Pulmonary lymph node (tissue), 1 donor: Measurements from ENCODE around the genes C1orf216 and TEKT2.

GRCh38 chr1:33431163-33431377 lies 175 bp upstream of the PHC2 start:
- PRO-cap, result no peak

DNA sequence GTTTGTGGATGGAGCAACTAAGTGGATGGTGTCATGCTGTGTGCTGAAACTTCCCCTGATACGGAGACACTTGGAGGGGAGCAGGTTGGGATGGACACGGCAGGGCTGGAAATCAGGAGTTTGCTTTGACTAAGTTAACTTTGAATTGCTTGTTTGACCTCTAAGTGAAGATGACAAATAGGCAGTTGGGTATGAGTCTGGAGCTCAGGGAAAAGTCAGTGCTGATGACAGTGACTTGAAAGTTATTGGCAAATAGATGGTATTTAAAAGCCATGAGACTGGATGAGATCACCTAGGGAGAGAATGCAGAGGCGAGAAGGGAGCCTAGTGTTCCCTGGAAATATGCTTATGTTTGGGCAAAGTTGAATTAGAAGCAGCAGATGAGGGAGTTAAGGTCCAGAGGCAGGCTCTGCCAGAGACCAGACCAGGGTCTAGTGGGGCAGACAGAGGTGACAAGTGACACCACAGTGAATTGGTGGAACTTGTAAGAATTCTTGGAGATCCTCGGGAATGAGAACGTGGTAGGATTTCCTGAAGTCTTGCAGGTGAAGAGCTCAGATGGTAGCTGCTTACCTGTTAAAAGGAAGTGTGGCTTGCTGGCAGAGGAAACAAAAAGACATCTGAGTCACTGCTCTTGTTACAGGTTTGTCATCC lies 12.6 kb upstream of the ZSCAN20 start:
- PRO-cap, result no peak

GRCh38 chr1:33461473-33461775 lies 11.0 kb upstream of the ZSCAN20 start:
- PRO-cap, result no peak

- PRO-cap, result no peak
Observed at GRCh38 chr1:34682541-34682846, 72.4 kb upstream of the GJB5 start.

DNA sequence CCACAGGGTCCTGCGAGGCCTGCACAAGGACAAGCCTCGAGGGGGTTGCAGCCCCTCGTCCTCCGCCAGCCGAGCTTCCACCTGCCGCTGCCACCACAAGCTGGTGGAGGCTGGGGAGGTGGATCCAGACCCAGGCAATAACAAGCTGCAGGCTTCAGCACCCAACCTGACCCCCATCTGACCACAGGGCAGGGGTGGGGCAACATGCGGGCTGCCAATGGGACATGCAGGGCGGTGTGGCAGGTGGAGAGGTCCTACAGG lies 4.3 kb downstream of the GJB3 start:
- PRO-cap, result no peak

DNA sequence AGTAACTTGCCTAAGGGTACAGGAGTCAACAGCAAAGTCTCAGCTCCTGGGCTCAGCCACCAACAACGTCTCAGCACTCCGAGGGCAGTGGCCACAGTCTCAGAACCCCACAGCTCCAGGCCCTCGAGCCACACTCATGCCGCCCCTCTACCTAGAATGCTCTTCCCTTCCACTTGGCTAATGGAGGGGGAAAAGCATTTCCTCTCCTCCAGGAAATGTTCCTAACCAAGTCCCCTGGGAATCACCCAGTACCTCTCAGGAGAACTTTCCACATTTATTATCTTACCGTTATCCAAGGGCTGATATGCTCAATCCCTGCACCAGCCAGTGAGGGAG lies 1.0 kb upstream of the GJA4 start:
- PRO-cap, result no peak

DNA sequence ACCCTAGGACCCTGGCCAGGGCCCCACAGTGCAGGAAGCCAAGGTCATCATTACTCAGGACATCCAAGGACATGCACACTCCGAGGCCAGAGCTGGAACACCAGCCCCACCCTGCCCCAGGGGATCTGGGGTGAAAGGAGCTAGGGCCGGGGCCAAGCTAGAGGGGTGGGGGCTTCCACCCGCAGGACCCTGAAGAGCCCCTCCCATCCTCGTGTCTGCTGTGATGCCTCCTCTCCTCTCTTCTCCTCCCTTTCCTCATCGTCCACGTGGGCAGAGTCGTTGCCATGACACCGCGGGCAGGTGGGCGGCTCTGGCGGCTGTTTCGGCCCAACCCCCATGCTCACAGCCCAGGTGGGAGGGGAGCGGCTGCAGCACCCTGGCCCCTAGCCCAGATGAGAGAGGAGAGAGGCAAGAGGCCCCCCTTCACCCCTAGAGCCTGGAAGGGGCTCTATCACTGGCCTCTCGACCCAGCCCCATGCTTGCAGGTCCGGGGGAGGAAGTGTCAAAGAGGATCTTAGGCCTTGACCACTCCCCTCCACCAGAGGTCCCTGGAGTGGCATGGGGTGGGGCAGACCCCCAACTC lies 10.6 kb downstream of the DLGAP3 start:
- PRO-cap, result no peak

- PRO-cap, result bidirectional peak, plus-strand start at chr1:35030885, minus-strand start at chr1:35030811
Observed at GRCh38 chr1:35030504-35031132, 1.1 kb downstream of the ZMYM6 start.

DNA sequence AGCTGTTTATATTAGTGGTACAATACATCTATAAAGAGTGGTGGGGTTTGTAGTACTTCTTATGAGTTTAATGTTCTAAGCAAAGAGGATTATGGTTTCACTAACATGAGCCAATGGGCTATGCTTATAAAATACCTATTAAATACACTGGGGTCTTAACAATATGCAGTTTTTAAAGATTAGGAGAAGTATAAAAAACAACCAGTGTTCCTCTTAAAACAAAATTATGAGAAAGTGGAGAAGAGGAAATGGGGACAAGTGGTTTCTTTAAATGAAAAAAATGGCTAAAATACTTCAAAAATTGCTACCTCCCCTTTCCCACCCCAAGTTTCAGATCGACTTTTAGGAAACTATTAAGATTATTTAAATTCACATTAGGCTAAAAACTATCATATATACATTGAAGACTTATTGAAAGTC lies 11.5 kb downstream of the SFPQ start:
- PRO-cap, result no peak

DNA sequence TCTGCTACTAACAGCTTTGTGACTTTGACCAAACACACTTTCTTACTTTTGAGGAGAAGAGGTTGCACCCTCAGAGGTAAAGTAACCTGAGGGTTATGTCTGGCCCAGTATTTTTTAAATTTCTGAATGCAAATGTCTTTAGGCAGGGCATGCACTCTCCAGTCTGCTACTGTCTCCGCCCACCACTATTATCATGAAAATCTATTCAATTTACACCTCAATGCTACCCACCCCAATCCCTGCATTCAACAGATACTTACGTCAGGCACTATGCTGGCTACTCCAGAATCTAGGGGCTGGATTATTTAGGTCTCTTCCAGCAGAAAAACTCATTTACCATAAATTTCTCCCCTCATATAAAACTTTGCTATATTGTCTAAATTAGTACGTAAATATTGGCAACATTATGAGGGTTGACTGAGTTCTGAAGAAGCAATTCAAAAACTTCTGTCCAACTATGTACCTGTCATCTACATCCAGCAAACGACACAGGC lies 2.3 kb downstream of the KIAA0319L start:
- PRO-cap, result no peak

DNA sequence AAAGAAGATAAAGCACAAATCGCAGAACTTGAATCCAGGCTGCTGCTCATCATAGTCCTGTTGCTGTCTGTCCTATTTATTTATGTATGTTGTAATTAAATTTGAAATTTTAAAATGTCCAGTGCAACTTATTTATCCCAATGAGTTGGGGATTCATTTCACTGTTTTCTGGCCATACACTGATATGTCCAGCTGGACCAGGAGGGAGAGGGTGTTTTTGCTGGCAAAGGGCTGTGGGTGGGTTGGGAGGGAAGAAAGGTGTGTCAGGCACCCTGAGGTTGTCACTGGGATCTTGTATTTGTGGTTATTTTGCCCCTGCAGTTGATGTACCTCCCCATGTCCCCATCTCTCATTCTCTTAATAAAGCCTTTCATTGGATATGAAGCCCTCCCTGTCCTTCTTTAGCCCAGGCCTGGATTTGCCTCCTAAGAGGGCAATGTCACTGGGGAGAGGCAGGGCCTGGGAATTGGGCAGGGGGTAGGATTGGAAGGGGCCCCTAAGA lies 22.2 kb downstream of the TFAP2E start:
- PRO-cap, result no peak

DNA sequence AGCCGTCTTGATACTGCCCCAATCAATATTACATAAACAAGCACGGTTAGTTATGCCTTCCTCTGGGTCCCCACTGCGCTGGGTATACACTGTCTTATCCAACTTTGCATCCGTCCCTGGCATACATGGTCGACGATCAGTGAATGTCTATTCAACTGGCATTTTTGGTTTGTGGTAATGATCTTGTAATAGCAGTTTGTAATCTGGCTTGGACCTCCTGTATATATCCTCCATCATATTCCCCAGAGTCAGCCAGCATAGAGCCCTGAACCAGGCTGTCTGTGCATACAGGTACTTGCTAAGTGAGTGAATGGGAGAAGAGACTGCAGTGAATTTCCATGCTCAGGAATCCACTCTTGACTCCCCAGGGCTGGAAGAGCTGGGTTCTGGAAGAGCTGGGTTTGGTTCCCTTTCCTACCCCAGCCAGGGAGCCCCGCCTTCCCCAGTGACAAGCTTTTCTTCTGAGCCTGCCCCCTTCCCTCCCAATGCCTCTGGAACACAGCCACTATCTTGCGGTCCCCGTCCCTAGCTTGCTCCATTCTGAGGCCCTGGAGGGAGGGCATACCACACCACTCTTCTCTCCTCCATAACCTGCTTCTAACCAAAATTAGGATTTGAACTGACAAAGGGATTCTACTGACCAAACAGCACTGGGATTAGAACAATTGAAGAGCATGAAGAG lies 992 bp downstream of the C1orf216 start:
- PRO-cap, result unidirectional peak, plus-strand start at position 485 of the sequence

DNA sequence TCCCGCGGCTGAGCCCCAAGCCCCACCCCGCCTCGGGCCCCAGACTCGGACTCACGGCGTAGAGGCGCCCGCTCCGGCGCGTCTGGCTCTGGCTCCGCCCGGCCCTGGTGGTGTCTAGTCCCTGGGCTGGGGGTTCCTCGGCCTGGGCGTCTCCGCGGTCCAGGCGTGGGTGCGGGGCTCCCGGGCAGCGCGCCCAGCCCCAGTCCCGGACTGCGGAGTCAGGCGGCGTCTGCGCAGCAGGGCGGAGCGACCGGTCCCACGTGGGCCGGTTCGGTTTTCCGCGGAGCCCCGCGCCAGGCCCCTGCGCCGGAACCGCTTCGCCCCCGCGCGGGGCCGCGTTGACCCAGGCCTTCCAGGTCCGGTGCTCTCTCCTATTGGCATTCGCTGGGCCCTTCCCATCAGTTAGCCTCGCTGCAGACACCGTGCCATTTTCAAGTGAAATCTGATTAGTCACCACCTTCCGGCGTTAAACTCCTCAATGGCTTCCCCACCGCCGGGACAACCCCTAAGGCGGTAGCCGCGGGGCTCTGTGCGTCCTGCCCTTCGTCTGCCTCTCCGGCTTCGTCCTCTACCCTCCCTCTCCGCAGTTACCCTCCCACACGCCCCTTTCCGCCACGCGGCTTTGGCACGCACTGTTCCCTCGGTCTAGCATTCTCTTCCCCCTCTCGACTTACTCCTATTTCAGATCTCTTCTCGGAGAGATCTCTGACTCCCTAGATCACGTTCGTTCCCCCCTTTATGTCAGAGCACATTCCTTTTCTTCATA lies at the start of gene C1orf216:
TSS of gene C1orf216 (minus strand) at position 233 of the 766 bp plus-strand sequence.
- PRO-cap, result bidirectional peak, plus-strand start at position 273 of the sequence, minus-strand start at position 212 of the sequence

- PRO-cap, result no peak
Observed at GRCh38 chr1:35808258-35808960, 593 bp downstream of the AGO4 start.

- PRO-cap, result no peak
Observed at GRCh38 chr1:36083742-36084712, at the start of gene TEKT2. Gene TEKT2, plus strand, starts transcription at chr1:36084094.

- PRO-cap, result no peak
Observed at GRCh38 chr1:36093124-36093788, 4.6 kb downstream of the ADPRS start.

- PRO-cap, result no peak
Observed at GRCh38 chr1:36115027-36115694, 9.9 kb downstream of the COL8A2 start.

DNA sequence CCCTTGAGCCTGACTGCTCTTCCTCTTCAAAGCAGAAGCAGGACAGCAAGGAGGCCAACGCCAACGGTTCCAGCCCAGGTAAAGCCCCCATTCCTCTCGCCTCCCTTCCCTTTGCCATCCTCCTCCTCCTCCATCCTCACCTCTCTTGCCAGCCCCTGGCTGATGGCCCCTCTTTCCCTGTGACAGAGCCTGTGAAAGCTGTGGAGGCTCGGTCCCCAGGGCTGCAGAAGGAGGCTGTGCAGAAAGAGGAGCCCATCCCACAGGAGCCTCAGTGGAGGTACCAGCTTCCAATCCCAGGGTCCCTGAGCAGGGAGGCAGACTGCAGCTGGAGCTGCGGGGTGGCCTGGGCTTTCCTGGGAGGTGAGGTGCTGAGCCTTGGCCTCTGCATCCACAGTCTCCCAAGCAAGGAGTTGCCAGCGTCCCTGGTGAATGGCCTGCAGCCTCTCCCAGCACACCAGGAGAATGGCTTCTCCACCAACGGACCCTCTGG lies 23.6 kb downstream of the MAP7D1 start:
- PRO-cap, result no peak

DNA sequence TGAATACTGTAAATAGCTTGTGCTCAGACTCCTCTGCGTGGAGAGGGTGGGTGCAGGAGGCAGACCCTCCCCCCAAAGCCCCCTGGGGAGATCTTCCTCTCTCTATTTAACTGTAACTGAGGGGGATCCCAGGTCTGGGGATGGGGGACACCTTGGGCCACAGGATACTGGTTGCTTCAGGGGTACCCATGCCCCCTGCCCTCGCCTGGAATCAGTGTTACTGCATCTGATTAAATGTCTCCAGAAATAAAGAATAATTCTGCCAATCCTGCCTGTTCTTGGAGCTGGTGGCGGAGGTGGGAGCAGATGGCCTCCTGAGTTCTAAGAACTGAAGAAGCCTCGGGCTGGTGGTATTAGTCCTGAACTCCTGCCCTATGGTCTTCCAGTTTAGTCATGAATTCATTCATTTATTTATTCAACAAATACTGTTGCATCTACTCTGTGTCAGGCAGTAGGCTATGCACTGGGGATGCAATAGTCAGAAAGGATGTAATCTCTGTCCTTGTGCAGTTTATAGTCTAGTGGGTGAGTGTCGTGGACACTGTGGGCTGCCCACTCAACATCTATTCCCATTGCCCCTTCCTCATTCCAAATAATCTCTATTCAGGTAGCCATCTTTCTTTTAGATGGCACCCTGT lies 24.7 kb downstream of the MAP7D1 start:
- PRO-cap, result no peak

DNA sequence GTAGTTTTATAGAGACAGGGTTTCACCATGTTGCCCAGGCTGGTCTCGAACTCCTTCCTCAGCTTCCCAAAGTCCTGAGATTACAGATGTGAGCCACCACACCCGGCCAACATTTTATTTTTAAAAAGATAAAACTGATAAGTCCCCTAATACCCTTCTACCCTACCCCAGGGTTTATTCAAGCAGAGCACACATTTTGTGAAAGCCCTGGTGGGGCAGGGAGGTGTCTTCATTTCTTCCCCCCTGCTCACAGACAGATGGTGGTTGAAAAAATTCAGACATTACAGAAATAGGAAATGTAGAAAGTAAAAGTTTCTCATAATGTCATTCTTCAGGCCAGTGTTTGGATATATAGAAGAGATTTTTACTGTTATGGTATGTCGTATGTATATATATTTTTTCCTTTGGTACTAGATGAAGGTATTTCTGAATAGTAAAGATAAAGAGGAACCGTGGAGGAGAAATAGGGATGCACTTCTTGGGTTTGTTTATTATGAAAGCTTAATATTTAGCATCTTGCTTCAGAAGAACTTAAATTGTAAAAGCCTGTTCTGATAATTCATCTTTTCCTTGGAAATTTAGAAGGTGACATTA lies 10.0 kb downstream of the THRAP3 start:
- PRO-cap, result no peak